Astrocyte (in vitro differentiated cells and primary cell): ENCODE measurements around the genes H4C16 and C12orf60.

DNA sequence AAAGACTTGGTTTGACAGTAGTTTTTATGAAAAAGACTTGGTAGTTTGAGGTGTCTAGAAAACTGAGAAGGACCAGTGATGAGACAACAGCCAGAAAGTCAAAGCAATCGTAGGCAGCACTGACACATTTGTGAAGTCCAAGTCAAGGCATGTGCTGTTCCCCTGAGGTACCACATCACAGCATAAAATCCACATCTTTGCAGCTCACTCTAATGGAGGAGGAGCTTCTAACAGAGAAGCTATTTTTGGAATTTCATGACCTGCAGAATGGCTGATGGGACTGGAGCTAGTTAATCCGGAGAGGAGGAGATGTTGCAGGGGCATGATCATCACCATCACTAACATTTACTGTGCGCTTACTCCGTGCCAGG lies 28.7 kb downstream of the GPRC5A start:
- PRO-cap = no peak
- RRBS, 2 experiments = no CpG with 5 or more reads among the region's 4 CpGs

DNA sequence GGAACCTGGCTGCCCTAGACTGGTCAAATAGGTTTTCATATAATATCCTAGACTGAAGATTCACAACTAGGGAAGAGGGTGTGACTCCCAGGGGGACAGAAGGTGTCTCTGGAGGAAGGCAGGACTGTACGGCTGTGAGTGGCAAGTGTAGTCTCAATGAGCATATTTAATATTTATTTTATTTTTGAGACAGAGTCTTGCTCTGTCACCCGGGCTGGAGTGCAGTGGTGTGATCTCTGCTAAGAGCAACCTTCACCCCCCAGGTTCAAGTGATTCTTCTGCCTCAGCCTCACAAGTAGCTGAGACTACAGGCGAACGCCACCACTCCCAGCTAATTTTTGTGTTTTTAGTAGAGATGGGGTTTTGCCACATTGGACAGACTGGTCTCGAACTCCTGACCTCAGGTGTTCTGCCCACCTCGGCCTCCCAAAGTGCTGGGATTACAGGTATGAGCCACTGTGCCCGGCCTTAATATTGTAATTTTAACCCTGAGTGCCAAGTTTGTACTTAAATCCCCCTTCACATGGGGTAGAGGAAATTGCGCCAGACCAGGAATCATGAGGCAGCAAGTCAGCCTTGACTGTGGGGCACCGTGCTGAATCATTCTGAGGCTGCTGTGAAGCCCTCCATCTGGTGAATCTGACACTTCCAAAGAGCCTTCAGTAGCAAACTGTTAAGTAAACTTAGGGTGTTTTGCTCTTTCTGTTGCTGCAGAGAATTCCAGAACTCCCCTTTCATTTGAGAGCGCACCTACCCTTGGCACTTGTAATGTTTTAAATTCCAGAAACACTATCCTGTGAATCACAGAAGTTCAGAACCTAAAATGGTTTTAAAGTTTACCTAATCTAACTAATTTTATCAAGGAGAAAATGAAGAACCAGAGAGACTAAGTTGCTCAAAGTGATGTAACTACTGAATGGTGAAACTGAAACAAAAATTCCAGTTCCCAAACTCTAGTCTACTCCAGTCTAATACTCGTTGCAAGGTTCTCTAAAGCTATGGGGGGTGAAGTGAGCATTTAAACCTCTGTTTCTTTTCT lies 7.7 kb downstream of the HEBP1 start:
- PRO-cap = unidirectional peak, minus-strand start at position 632 of the sequence
- RRBS, 2 experiments = no CpG with 5 or more reads among the region's 11 CpGs

DNA sequence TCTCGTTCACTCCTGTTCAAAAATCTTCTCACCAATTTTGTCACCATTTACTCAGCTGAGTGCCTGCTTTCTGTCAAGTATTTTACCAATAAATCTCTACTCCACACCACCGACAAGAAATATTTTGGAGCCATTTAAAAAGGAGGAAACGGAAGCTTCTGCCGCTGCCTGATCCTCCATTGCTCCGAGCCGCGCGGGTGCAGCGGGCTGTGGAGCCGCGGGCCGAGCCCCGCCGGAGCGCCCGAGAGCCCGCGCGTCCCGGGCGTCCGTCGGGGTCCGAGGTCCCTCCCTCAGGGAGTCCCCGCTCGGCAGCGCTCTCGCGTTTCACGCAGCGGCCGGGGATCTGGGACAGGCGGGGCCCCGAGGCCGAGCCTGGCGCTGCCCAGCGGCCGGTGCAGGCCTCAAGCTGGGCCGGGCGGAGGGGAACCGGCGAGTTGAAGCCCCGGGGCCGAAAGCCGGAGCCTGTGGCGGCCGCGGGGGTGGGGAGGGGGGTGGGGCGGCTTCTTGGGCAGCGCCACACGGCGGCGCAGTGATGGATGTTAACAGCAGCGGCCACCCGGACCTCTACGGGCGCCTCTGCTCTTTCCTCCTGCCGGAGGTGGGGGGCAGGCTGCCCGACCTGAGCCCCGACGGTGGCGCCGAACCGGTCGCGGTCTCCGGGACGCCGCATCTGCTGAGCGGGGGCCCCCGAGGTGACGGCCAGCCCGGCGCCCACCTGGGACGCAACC lies 1.1 kb upstream of the HEBP1 start:
- PRO-cap = no peak
- RRBS, 2 experiments = 2 to 3% methylated on average over 22 to 33 of the region's 75 CpGs

- PRO-cap = no peak
- RRBS, 2 experiments = no CpG with 5 or more reads among the region's 5 CpGs
These were observed 1.2 kb upstream of the EMP1 start for GRCh38 chr12:13195193-13195772.

DNA sequence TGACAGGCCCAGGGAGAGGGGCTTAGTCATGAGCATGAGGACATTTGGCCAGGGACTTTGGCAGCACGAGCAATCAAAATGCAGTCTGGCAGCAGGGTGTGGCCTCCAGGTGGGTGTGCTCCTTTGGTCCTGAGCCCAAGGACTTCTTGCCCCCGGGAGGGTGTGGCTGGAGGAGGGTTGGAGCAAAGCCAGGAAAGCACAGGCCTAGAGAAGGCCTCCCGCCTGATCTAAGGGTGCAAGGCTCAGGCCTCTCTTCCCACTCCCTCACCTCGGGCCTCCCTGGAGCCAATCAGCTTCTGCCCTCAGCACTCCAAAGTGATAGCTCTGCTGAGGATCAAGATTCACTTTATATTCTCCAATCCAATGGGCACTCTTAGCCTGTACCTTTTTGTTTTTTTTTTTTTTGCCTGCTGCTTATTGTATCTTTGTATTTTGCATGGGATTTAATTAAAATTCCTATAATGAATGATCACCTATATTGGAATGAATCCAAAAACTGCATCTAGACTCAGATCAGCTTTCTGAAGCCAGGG lies 25.8 kb downstream of the EMP1 start:
- PRO-cap = no peak
- RRBS, 2 experiments = no CpG with 5 or more reads among the region's 4 CpGs

DNA sequence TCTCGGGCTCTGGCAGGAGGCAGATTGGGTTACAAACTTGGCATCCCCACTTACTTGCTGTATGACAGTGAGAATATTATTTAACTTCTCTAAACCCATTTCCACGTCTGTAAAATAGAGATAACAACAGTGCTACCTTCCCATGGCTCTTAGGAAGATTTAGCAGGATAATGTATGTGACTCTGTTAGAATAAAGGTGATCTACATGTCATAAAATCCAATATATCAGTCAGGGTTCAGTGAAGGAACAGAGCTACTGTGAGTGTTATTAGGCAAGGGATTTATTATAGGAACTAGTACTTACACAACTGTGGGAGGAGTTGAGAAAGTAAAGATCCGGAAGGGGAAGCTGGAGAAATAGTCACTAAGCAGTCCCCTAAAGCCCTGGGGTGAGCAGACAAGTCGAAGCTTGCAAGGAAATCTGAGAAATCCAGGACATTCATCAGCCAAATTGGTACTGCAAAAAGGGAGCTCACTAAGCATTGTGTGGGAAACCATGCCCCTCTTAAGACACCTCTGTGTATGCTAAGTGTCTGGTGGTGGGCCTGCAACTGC lies 92.0 kb upstream of the ATF7IP start:
- PRO-cap = no peak
- RRBS, 2 experiments = no CpG with 5 or more reads among the region's 4 CpGs

GRCh38 chr12:14314875-14315337 lies 50.6 kb upstream of the ATF7IP start:
- PRO-cap = no peak
- RRBS, 2 experiments = no CpG with 5 or more reads among the region's 5 CpGs

DNA sequence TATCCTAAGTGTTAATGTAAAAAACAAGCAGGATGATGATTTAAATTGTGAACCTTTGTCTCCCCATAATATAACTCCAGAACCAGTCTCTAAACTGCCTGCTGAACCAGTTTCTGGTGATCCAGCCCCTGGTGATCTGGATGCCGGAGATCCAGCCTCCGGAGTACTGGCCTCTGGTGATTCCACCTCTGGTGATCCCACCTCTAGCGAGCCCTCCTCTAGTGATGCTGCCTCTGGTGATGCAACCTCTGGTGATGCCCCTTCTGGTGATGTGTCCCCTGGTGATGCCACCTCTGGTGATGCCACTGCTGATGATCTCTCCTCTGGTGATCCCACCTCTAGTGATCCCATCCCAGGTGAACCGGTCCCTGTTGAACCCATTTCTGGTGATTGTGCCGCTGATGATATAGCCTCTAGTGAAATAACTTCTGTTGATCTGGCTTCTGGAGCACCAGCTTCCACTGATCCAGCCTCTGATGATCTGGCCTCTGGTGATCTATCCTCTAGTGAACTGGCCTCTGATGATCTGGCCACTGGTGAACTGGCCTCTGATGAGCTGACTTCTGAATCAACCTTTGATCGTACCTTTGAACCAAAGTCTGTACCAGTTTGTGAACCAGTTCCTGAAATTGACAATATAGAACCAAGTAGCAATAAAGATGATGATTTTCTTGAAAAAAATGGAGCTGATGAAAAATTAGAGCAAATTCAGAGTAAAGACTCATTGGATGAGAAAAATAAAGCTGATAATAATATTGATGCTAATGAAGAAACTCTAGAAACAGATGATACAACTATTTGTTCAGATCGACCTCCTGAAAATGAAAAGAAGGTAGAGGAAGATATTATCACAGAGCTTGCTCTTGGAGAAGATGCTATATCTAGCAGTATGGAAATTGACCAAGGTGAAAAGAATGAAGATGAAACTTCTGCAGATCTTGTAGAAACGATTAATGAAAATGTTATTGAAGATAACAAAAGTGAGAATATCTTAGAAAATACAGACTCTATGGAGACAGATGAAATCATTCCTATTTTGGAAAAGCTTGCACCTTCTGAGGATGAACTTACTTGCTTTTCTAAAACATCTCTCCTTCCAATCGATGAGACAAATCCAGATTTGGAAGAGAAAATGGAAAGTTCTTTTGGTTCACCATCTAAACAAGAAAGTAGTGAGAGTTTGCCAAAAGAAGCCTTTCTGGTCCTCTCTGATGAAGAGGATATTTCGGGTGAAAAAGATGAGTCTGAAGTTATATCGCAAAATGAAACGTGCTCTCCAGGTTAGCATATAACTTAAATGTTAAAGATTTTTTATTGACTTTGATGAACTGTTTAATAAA lies 59.2 kb downstream of the ATF7IP start:
- PRO-cap = no peak
- RRBS, 2 experiments = no CpG with 5 or more reads among the region's 12 CpGs

GRCh38 chr12:14434882-14435311 lies 69.4 kb downstream of the ATF7IP start:
- PRO-cap = no peak

DNA sequence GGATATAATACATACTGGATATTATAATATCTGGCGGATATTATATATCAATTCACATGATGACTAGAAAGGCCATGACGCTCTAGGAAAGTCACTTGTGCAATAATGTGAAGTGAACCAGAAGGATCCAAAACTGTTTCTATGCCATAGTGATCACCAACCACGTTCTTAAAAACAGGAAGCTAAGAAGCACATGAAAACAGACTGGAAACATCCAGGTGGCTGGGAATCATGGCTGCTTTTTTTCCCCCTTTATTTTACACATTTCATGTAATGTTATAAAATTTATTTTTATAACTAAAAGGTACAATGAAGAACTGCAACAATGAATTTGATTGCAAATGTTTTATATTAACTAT lies 1.4 kb downstream of the GUCY2C start:
- PRO-cap = no peak
- RRBS, 2 experiments = no CpG with 5 or more reads among the region's 3 CpGs

- PRO-cap = no peak
- RRBS, 2 experiments = no CpG with 5 or more reads among the region's 9 CpGs
These were observed 14.7 kb downstream of the H4C16 start for GRCh38 chr12:14756188-14756612.

DNA sequence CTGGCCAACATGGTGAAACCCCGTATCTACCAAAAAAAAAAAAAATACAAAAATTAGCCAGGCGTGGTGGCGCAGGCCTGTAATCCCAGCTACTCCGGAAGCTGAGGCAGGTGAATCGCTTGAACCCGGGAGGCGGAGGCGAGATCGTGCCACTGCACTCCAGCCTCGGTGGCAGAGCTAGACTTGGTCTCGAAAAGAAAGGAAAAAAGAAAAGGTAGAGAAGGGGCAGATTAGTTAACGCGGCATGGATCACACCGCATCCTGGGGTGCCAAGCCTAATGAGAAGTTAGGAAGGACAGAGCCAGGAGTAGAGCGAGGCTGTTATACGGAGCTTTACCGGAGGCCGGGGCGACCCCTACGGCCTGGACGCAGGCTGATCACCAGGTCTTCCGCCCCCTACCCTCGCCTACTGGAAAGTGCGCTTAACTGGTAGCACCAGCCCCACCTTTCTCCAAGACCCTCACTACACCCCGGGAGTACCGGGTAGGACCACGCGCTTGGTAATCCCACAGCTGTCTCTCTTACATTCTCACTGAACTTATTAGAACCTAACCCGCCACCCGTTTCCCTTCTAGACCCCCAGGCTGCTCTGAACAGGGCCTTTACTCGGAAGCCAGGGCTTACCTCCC lies 1.5 kb downstream of the H4C16 start:
- PRO-cap = bidirectional peak, plus-strand start at position 463 of the sequence, minus-strand start at position 280 of the sequence
- RRBS, 2 experiments = no CpG with 5 or more reads among the region's 31 CpGs

DNA sequence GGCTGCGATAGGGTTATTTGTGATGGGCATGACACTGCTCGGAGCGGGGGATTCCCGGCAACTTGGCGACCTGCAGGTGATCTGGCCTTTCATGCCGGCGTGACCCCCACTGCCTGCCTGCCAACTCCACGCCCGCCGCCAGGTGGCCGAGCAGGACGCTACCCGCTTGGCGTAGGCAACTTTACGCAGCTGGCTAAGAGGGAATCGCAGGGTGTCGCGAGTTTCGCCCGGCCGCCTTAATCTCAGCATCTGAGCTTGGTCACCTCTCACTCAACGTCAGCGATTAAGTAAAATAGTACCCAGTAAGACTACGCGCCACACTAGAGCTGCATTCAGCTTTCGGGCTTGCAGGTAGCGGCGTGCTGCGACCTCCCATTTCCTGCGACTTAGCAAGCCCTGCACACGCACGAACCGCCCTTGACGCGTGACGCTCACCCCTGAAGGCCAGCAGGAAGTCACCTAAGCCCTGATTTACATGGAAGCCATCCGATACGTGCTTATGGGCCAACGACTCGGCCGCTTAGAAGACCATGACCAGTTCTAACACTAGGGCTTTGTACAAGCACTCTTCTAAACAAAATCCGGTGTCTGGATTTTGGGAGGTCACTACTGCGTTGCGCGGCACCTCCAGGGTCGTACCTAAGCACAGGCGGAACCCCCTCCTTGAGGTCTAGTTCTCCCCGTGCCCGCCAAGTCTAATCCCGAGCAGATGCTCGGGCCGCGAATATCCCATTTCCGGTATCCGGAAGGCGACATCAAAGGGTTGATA lies 842 bp downstream of the H4C16 start:
- PRO-cap = bidirectional peak, plus-strand start at position 469 of the sequence, minus-strand start at position 307 of the sequence; bidirectional peak, plus-strand start outside the sequence, minus-strand start at position 741 of the sequence
- RRBS, 2 experiments = under 1 to 12% methylated on average over 6 of the region's 56 CpGs

DNA sequence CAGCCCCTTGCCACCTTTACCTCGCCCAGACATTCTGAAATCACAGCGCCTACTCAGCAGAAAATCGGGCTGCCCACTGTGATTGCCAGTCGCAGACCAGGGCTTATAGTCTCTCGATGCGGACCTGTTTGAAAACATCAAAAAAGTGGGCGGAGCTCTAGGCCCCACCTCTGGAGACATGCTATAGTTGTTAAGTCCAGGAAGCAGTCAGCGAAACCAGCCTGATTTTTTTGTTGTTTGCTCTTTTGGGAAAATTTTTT lies at the start of gene H4C16:
H4C16 (minus strand) TSS at position 80 of the 260 bp plus-strand sequence.
- PRO-cap = bidirectional peak, plus-strand start at position 181 of the sequence, minus-strand start at position 80 of the sequence
- RRBS, 2 experiments = no CpG with 5 or more reads among the region's 8 CpGs

- PRO-cap = no peak
- RRBS, 2 experiments = no CpG with 5 or more reads among the region's 2 CpGs
These were observed 9.6 kb downstream of the H2AJ start for GRCh38 chr12:14783776-14784241.

GRCh38 chr12:14803577-14803834 lies at the start of gene C12orf60:
C12orf60 (plus strand) TSS chr12:14803670.
- PRO-cap = bidirectional peak, plus-strand start at chr12:14803736, minus-strand start at chr12:14803476
- RRBS, 2 experiments = no CpG with 5 or more reads among the region's 12 CpGs

DNA sequence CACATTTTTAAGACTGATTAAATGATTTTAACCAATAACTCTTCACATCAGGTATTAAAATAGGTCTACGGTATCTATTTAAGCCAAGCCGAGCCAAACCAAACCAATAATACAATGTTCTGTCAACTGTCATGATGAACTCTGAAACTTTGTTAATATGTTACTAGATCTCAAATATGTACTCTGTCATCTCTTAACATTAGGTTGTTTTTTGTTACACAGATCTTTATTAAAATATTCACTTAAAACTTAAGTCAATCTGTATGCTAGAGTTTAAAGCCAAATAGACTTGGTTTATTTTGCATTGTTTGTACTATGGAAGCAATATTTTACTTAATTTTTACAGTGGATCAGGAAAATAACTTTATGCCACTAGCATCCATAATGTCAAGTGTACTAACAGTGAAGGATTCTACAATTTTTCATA lies 929 bp downstream of the ART4 start:
- PRO-cap = no peak
- RRBS, 2 experiments = no CpG with 5 or more reads among the region's 2 CpGs

- PRO-cap = no peak
- RRBS, 2 experiments = no CpG with 5 or more reads among the region's 6 CpGs
These were observed 8.1 kb upstream of the MGP start for GRCh38 chr12:14893528-14894315.

DNA sequence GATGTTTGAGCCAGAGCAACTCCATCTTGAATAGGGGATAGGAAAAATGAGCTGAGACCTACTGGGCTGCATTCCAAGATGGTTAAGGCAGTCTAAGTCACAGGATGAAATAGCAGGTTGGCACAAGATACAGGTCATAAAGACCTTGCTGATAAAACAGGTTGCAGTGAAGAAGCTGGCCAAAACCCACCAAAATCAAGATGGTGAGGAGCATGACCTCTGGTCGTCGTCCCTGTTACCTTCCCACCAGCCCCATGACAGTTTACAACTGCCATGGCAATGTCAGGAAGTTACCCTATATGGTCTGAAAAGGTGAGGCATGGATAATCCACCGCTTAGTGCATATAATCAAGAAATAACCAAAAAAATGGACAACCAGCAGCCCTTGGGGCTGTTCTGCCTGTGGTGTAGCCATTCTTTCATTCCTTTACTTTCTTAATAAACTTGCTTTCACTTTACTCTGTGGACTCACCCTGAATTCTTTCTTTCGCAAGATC lies 13.6 kb downstream of the ERP27 start:
- PRO-cap = no peak
- RRBS, 2 experiments = no CpG with 5 or more reads among the region's 4 CpGs

- PRO-cap = no peak
- RRBS, 2 experiments = no CpG with 5 or more reads among the region's 6 CpGs
These were observed 9.3 kb downstream of the ERP27 start for GRCh38 chr12:14928835-14929539.